Temporal lobe (tissue), 2 donors: ENCODE results near the genes OR4K15, KLHL33, PNP, EDDM3A and RNASE8.

GRCh38 chr14:19975330-19975667 is at the start of gene OR4K15:
OR4K15 (plus strand) TSS chr14:19975591.
- RAMPAGE, long total RNA: no peak

- RAMPAGE, long total RNA: no peak
Observed at GRCh38 chr14:20317558-20318176, 11.9 kb upstream of the TTC5 start.

GRCh38 chr14:20412187-20412850 is 982 bp downstream of the TEP1 start:
- RAMPAGE, long total RNA: no peak

GRCh38 chr14:20435903-20436335 is at the start of gene KLHL33:
KLHL33 (minus strand) TSS chr14:20436166.
- RAMPAGE, long total RNA: no peak

DNA sequence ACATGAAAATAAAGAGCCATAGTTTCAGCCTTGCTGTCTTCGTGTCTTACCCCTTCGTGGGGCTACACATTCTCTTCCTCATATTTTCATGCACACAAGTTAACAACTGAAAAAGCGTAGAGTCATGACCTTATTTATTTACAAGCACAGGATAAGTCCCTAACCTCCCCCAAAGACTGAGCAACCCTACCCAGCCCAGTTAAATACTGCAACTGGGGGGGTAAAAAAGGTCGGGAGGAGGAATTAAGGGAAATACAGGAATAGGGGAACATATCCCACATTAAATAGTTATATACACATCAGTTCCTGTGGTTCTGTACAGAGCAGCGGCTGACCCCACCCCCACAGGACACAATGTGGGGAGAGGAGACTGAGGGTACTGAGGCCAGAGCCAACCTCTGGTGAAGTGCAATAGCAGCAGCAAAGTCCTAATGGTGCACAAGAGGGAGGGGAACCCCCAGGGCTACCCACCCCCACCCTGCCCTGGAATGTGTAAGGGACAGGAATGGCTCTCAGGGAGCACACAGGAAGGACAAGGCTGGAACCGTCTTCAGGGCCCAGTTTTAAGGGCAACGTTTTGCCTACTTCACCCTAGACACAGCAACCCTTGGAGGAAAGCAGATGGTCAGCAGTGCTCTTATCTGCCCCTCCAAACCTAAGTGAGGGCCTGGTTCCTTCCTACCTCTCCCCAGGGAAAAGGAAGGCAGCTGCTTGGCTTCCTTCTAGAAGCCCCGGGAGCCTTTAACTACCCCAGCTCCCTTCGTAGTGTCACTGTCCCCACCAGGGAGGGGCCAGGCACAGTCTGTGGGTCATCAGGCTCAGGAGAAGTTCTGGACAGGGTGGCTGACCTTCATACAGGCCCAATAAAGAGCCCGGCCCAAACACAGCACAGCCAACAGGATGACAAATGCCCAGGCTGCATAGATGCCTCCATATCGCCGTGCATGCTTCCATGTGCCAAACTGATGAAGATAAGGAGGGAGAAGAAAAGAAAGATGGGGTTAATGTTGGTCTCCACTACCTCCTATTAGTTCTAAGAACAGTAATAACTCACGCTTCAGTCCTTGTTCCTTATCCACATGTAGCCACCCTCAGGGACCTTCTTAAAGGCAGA is 3.1 kb downstream of the APEX1 start:
- RAMPAGE, long total RNA: no peak

- RAMPAGE, long total RNA: no peak
Observed at GRCh38 chr14:20468956-20469939, at the start of gene PNP. PNP (plus strand) TSS chr14:20469406.

- RAMPAGE, long total RNA: no peak
Observed at GRCh38 chr14:20745689-20745955, at the start of gene EDDM3A. EDDM3A (plus strand) TSS chr14:20745887.

- RAMPAGE, long total RNA: no peak
Observed at GRCh38 chr14:20848599-20849375, 42.4 kb upstream of the RNASE3 start.

GRCh38 chr14:20971299-20972083 is 16.2 kb downstream of the RNASE2 start:
- RAMPAGE, long total RNA: no peak

- RAMPAGE, long total RNA: no peak
Observed at GRCh38 chr14:21015078-21015737, 9.7 kb downstream of the NDRG2 start.

GRCh38 chr14:21056573-21056907 is 1.1 kb upstream of the RNASE8 start:
- RAMPAGE, long total RNA: no peak

- RAMPAGE, long total RNA: no peak
Observed at GRCh38 chr14:21057466-21057846, at the start of gene RNASE8. RNASE8 (plus strand) TSS chr14:21057822.

DNA sequence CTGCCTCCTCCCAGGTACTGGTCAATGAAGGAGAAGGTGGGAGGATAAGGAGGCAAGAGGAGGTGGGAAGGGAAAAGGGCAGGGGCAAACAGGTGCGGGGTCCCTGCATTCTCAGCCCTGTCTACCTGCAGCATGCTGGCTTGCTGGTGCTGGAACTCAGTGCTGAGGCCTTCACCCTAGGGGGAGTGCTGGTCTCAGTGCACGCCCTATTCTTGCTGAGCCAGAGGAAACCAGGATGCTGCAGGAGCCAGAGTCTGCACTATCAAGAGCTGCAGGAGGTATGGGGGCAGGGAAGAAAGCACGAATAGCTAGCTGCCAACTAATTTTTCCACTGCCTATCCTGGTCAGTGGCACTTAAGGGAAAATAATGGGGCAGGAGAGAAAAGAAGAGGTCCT is 1.6 kb downstream of the TMEM253 start:
- RAMPAGE, long total RNA: no peak

- RAMPAGE, long total RNA: no peak
Observed at GRCh38 chr14:21106059-21107384, 5.7 kb downstream of the TMEM253 start.

- RAMPAGE, long total RNA: no peak
Observed at GRCh38 chr14:21107425-21107862, 6.6 kb downstream of the TMEM253 start.

- RAMPAGE, long total RNA: no peak
Observed at GRCh38 chr14:21107863-21108102, 6.9 kb downstream of the TMEM253 start.

DNA sequence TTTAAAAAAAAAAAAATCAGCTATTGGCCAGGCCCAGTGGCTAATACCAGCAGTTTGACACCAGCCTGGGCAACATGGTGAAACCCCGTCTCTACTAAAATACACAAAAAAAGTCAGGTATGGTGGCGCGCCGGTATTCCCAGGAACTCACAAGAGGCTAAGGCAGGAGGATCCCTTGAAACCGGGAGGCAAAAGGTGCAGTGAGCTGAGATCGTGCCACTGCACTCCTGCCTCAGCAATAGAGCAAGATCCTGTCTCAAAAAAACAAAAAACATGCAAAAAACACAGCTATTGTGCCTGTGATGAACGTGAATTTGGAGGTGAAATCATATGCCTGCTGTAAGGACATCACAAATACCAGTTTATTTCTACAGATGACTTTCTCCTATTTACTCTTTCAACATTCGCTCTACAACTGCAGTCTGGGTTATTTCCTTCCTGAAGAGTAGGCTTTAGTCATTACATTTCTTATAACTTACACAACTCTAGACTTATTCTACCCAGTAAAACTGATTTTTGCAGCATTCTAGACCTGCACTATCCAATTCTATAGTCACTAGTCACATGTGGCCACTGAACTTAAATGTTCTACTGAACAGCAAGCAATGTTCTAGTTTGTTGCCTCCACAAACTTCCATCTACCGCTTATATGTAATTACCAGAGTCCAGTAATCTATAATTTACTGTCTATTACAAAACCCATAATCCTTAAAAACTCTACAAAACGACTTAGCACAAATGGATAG is 48.2 kb downstream of the HNRNPC start:
- RAMPAGE, long total RNA: no peak

- RAMPAGE, long total RNA: no peak
Observed at GRCh38 chr14:21234961-21235481, 34.2 kb downstream of the HNRNPC start.

- RAMPAGE, long total RNA: no peak
Observed at GRCh38 chr14:21394746-21395349, 11.0 kb upstream of the SUPT16H start.

DNA sequence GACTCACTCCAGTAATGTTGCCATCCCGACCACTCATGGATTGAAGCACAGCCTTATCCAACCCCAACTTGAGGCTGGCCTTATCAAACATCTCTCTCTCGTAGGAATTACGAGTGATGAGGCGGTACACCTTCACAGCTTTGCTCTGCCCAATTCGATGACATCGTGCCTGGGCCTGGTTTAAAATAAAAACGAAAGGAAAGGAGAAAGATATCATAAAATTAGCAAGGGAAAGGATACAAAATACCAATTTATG is 18.4 kb upstream of the SUPT16H start:
- RAMPAGE, long total RNA: no peak